ENCODE data around the gene NAXD.

- PRO-cap = no peak
Observed at GRCh38 chr13:110248331-110248541, 58.7 kb downstream of the COL4A1 start.

- PRO-cap = unidirectional peak, plus-strand start at chr13:110259578
Observed at GRCh38 chr13:110259285-110259716, 47.7 kb downstream of the COL4A1 start.

DNA sequence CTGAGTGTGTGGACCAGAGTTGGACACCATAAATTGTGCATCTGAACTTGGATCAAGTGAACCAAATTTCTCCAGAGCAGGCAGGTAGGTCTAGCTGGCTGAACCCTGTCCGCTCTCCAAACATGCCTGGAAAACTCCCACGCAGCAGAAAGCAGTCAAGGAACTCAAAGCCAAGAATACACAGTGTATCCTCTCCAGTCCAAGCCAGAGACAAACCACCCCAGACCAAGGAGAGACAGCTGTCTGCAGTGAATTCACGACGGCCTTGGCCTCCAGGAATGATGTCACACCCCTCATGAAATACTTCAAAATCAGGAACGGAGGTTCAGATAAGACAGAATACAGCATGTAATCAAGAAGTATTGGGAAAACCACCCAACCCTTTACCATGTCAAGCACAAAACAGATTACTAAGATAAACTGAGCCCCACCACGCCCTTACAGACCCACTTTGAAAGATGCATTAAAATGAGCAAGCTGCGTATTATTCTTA, 44.0 kb downstream of the COL4A1 start:
- PRO-cap = no peak

GRCh38 chr13:110287499-110287895, 19.5 kb downstream of the COL4A1 start:
- PRO-cap = no peak

GRCh38 chr13:110297045-110297389, 9.9 kb downstream of the COL4A1 start:
- PRO-cap = no peak

GRCh38 chr13:110337083-110337897, 30.2 kb downstream of the COL4A2 start:
- PRO-cap = bidirectional peak, plus-strand start at chr13:110337719, minus-strand start at chr13:110337432

GRCh38 chr13:110397482-110398133, 90.5 kb downstream of the COL4A2 start:
- PRO-cap = no peak

DNA sequence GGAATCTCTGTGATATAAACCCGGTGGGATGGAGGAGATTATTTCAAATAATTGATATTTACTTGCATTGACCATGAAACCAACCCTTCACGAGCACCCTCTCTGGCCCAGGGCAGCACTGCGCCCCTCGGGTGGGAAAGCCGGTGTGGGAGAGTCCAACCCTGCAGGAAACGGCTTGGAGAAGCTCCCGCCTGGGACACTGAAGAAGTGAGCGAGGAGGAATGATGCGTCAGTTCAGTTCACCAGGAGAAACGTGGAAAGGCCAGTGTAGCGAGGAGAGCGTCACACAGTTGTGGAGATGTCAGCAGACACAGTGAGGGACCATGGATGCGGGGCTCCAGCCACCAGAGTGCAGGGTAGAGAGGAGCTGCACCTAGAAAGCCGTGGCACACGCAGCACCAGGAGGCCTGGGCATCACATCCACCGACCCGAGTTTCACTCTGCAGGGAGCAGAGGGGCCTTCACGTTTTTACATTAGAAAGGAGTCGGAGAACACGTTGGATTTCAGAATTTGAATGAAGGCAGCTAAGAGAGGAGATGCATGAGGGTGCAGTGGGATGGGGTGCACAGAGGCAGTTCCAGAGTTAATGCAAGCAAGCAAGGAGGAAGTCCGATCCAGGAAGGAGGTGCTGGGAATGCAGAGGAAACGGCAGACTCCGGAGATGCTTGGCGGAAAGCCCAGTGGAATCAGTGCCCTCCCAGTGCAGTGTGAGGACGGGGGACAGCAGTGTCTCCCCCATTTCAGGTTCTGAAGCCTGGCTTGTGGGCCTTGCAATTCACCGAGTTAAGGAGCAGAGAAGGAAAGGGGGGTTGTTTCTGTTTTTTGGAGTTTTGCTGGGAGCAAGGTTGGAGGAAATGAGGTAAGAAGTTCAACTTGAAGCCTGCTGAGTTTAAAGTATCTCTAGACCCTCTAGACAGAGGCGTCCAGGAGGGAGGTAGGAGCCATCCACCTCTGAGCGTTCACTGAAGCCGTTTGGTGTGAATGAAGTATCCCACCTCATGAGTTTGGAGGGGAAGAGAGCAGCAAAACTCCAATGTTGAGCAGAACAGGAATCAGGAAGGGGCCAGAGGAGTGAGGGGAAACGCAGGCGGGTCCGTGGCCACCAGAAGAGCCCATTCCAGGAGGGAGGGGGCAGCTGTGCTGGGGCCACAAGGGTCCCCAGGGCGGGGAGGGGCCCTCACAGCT, 100.4 kb downstream of the COL4A2 start:
- PRO-cap = no peak

DNA sequence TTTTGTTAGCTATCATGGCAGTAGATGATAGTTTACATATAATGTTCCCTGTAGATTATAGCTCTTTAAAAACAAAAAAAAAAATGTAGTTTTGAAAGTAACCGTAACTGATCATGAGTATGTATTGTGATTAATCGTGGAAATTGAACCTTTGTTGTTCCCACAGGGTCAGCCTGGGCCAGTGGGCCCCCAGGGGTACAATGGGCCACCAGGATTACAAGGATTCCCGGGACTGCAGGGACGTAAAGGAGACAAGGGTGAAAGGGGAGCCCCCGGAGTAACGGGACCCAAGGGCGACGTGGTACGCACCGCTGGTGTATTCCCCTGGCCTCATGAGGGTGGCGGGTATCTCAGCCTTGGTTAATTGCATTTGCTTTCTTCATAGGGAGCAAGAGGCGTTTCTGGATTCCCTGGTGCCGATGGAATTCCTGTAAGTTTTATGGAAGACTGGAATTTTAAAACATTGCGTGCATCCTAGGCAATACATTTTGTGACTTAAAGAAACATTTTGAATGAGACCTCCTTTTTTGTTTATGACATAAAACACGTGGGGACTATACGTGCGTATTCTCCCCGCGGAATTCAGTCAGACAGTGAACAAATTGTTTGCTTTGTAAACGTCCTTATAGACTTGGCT, 117.6 kb downstream of the COL4A2 start:
- PRO-cap = no peak

DNA sequence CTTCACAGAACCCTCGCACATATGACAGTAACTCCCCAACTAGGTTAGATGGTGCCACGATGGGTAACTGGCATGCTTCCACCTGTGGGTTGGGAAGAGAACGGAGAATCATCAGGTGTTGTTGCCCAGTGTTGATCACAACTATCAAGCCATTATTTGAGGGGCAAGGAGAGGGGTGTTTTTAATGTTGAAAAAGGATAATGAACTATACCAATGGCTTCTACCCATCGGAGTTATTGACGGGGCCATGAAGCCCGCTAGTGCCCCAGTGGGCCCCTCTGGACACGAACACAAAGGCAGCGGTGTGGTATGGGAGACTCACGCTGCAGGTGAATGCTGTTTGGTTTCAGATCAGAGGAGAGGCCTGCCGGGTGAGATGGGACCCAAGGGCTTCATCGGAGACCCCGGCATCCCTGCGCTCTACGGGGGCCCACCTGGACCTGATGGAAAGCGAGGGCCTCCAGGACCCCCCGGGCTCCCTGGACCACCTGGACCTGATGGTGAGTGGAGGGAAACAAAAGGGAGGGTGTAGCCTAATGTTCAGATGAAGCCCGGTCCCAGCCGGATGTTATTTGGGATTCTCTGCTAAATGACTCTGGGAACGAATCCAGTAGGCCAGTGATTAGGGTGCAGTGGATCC, 111.4 kb downstream of the RAB20 start:
- PRO-cap = no peak

- PRO-cap = no peak
Observed at GRCh38 chr13:110463795-110464810, 97.4 kb downstream of the RAB20 start.

GRCh38 chr13:110504108-110504599, 57.4 kb downstream of the RAB20 start:
- PRO-cap = no peak

GRCh38 chr13:110563242-110563812, 1.8 kb upstream of the RAB20 start:
- PRO-cap = no peak

- PRO-cap = bidirectional peak, plus-strand start at chr13:110615545, minus-strand start at chr13:110615509
Observed at GRCh38 chr13:110615094-110615704, at the start of gene NAXD. Gene NAXD, plus strand, starts transcription at chr13:110615545.

GRCh38 chr13:110713117-110713602, 340 bp upstream of the ING1 start:
- PRO-cap = bidirectional peak, plus-strand start at chr13:110713261, minus-strand start at chr13:110712997; bidirectional peak, plus-strand start at chr13:110713700, minus-strand start at chr13:110713489

DNA sequence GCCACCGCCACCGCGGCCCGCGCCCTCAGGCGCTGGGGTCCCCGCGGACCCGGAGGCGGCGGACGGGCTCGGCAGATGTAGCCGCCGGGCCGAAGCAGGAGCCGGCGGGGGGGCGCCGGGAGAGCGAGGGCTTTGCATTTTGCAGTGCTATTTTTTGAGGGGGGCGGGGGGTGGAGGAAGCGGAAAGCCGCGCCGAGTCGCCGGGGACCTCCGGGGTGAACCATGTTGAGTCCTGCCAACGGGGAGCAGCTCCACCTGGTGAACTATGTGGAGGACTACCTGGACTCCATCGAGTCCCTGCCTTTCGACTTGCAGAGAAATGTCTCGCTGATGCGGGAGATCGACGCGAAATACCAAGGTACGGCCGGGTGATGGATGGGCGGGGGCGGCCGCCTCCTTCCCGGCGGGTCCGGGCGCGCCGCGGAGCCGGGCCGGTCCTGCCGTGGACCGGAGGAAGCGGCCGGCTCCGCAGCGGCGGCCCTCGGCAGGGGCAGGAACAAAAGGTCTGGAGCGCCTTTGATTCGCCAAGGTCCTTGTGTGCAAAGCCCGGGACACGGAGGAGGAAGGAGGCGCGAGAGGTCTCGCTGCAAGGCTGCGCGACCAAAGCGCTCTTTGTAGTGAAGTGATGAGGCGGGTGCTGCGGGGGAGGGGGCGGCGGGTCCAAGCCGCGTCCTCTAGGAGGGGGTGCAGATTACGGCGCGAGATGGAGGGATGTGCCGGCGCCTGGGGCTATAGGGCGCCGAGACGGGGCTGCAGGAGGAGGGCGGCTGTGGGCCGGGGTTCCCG, 621 bp downstream of the ING1 start:
- PRO-cap = bidirectional peak, plus-strand start at position 223 of the sequence, minus-strand start at position 122 of the sequence; unidirectional peak, plus-strand start at position 689 of the sequence

DNA sequence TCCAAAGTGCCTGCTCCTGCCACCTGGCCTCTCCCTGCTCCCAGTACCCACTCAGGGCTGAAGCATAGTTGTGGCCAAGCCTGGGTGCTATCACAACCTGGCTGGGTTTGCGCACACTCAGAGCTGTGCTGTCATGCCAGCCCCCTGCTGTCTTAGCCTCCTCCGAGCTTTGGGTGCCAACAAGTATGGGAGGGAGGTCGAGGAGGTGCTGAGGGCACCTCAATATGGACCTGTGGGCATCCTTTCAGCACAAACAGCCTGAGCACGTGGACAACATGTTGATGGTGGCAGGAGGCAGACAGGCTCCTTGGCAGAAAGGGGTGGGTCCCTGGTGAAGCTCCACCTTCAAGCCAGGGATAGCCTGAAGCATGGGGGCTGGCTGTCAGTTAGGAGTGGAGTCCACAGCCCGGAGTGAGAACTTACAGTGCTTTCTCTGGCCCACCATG, 79.6 kb downstream of the ING1 start:
- PRO-cap = unidirectional peak, plus-strand start at position 193 of the sequence

GRCh38 chr13:110810115-110810520, 96.6 kb downstream of the ING1 start:
- PRO-cap = no peak

DNA sequence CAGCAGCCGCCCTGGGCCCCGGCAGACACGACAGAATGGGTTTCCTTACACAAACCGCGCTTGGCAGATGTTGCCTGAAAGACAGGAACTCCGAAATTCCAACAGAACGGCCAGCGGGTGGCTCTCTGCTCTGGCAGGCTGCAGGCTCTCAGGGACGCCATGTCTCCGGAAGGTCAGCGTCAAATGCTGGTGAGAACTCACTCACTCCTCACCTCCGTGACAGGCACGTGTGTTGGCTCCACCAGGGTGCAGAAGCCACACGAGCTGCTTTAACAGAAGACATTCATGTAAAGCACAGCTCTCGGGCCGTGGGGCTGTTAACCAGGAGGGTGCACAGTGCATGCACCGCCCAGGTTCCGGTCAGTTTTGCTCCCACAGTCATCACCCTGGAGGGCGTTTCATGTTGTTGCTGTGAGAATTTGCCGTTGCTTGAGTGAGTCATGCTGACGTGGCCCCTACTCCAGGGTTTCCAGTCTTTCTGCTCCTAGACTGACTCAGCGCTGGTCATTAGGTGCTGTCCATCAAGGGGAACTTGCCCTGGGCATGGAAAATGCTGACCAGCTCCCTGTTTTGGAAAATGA, 44.9 kb downstream of the ANKRD10 start:
- PRO-cap = bidirectional peak, plus-strand start outside the sequence, minus-strand start at position 480 of the sequence

GRCh38 chr13:110886632-110886927, 28.3 kb downstream of the ANKRD10 start:
- PRO-cap = no peak